ENCODE measurements around a stretch of chr4.

DNA sequence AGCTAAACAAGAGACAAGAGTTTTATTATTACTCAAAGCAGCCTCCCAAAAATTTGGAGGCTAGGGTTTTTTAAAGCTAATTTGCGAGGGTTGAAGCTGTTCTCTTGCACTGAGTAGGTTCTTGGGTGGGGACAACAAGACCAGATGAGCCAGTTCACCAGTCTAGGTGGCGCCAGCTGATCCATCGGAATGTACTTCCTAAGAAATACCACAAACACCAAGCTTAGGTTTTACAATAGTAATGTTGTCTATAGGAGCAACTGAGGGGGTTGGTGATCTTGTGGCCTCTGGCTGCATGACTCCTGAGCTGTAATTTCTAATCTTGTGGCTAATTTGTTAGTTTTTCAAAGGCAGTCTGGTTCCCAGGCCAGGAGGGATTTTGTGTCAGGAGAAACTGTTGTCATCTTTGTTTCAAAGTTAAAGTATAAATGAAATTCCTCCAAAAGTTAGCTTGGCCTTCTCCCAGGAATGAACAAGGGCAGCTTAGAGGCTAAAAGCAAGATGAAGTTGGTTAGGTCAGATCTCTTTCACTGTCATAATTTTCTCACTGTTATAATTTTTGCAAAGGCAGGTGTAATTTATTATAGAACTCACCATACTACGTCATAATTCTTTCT lies 130.6 kb downstream of the SLC7A11 start:
- PRO-cap, result no peak
- RAMPAGE, long total RNA, result no peak

- PRO-cap, result no peak
- RAMPAGE, long total RNA, result no peak
These were observed 75.8 kb upstream of the NOCT start for GRCh38 chr4:138939739-138940179.

- PRO-cap, result no peak
- RAMPAGE, long total RNA, result no peak
These were observed 61.4 kb upstream of the NOCT start for GRCh38 chr4:138954114-138954552.

DNA sequence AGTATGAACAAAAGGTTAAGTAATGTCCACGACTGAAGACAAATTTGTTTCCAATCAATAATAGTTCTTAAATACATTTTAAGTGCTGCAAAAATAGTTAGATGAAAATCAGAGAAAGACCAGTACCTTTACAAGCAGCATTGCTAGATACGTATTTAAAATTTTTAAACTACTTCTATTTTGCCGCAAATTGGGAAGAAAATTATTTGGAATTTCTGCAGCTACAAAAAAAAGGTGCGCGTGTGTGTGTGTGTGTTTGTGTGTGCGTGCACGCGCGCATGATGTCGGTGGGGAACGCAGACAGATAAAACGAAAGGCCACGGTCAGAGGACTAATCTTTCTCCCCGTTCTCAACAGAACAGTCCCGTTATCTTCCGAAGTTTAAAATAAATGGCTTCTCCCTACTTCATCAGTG lies 1.7 kb downstream of the MGARP start:
- PRO-cap, result no peak
- RAMPAGE, long total RNA, result no peak

DNA sequence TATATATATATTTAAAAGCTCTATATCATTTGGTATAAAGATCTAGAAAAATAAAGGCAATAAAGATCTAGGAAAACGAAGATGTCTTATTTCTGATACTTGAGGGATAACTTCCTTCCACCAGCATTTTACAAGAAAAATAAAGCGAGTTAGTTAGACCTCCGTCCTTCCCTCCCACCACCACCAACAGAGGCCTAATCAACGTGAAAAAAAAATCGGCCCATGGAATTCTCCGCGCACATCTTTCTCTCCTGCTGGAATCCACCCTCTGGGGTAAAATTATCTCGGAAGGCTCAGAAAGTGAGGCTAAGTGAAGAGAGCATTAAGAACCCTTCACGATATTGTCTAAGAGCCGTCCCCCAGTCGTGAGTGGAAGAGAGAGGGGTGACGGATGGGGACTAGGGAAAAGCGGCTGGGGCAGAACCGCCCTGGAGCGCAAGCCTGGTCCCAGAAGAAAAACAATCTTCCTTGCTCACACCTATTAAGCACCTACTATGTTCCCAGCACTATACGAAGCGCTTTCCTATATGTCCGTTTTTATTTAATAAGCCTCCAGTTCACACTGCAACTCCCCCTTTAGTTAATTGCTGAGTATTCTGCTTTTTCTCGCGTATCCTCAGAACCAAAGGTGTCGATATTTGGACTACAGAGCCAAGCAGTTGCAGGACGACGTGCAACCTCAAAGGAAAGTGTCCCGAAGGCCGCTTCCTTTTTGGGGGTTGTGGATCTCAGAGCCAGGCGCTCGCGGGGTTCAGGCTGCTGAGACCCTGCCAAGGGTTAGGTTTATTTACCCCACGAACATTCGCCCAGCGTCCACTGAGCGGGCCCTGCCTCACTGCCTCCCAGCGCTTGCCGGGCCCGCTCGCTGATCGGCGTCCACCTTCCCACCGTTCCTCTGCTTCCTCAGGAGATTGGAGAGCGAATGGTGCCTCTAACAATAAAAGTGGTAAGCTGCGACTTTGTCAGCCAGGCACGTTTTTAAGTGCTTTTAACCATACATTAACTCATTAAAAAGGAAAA lies 956 bp downstream of the MGARP start:
- PRO-cap, result no peak
- RAMPAGE, long total RNA, result no peak

DNA sequence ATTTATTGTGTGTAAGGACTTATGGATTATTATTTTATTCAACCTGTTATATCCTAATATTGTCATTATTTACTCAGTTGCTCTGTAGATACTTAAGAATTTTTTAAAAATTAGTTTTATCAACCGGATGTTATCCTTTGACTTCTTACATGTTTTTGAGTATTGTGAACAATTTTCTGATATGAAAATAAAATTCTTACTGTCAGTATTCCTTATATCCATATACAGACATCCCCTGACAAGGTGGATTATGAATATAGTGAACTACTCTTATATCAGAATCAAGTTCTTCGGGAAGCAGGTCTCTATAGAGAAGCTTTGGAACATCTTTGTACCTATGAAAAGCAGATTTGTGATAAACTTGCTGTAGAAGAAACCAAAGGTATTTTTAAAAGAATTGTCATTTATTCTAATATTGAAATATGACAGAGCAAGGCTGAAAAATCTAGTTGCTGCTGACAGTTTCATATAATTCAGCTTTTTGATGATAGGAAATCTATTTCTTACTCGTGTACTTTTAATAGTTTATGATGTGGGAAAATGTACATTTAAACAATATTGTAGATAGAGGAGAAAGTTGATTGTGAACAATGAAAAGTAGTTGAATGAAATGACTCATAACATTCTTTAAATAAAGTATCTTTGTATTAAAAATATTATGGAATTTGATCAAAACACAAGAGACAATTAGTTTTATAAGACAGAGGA lies 41.8 kb upstream of the NDUFC1 start:
- PRO-cap, result no peak
- RAMPAGE, long total RNA, result no peak

GRCh38 chr4:139552354-139553463 lies 3.3 kb downstream of the SETD7 start:
- PRO-cap, result no peak
- RAMPAGE, long total RNA, result no peak

DNA sequence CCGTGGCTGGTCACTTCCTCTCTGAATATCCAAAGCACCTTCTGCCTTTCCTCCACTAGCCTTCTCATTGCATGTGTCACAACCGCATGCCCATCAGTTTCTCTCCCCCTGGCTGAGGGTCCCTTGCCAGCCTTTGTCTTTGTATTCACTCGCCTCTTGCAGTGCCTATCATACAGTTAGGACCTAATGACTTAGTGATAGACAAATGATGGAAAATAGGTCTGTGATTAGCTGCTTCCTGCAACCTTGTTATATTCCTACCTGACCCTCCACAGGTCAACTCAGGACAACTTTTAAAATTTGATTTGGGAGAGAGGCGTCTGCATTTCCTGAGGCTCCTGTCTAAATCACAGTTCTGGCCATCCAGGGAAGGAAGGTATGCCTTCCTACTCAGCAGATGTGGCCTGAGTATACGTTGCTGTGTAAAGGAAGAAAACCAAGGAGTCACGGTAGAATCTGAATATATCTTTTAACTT lies 92.3 kb downstream of the MGST2 start:
- PRO-cap, result no peak
- RAMPAGE, long total RNA, result no peak

DNA sequence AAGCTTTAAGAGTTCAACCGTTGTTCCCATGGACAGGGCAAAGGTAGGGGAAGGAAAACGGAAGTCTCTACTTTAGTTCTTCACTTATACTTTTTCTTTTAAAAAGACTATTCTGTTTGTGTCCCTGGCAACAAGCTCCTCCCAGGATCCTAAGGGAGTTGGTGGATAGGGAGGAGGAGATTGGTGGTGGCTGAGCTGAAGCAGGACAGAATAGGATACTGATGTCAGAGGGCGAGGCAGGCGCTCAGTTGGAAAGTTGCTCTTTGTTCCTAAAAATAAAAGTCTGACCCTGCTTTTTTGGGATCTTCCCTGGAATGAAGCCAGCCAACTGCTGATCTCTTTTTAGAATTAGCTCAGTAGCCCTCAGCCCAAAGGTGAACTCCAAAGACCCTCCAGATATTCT lies 104.7 kb downstream of the MGST2 start:
- PRO-cap, result unidirectional peak, plus-strand start at position 221 of the sequence
- RAMPAGE, long total RNA, result no peak

- PRO-cap, result unidirectional peak, plus-strand start at chr4:139976203
- RAMPAGE, long total RNA, result no peak
These were observed 178.0 kb downstream of the MAML3 start for GRCh38 chr4:139975804-139976489.

- PRO-cap, result no peak
- RAMPAGE, long total RNA, result no peak
These were observed 168.1 kb downstream of the MAML3 start for GRCh38 chr4:139986000-139986247.

DNA sequence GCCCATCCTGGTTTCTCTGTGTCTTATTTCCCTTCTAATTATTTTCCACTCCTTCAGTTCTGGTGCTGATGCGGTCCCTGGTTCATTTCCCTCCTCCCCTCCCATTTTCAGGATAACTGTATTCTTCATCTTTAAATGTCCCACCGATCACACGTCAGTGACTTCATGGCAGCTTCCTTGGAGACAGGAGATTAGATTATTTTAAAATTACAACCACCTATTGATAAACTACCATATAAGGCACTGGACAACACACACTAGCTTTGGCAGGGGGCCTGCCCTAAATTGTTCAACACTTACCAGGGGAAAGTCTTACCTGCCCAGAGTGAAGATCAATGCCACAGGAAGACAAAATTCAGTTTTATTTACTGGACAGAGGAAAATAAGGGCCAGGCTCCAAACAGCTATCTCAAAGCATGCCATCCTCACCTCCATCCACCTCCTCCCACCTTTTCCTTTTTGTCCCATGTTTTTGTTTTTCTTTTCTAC lies 123.9 kb downstream of the MAML3 start:
- PRO-cap, result no peak
- RAMPAGE, long total RNA, result no peak

GRCh38 chr4:140085008-140086104 lies 68.6 kb downstream of the MAML3 start:
- PRO-cap, result no peak
- RAMPAGE, long total RNA, result no peak

DNA sequence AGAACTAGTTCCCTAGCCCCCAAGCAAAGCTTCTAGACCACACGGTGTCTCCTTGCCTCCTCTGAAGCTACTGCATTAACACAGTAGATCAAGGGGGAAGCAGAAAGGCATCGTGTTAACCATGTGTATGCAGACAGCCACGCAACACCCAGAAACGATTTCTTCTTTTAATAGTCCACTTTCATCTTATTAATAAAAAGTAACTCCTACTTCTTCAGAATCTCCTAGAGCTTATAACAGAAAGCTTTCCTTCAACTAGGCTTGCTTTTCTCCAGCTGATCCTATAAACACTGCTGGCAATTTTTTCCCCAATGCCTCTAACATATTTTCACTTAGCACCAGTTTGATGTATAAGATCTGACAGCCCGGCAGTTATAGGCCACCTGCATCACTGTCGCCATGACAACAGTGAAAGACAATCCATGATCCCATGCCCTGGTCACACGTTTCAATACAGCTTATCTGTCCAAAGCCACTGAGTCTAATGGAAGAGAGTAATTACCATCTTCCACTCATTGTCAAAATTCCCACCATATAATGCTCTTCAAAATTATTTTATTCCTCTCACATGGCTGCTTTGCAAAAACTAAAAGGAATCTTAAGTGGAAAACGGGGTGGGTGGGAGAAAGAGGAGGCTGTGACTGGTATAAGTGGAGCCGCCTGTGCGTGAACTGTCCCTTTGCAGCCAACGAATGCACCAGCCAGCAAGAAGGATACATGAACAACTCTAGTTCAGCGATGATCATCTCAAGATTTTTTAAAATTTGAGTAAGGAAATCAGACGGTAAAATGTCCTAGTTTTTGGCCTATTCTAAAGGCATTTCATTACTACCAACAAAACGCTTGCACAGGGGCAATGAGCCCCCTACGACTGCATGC lies 44.3 kb downstream of the MAML3 start:
- PRO-cap, result no peak
- RAMPAGE, long total RNA, result no peak

- PRO-cap, result no peak
- RAMPAGE, long total RNA, result no peak
These were observed 29.8 kb downstream of the MAML3 start for GRCh38 chr4:140124107-140124580.

- PRO-cap, result bidirectional peak, plus-strand start at chr4:140150929, minus-strand start at chr4:140150844; bidirectional peak, plus-strand start at chr4:140151229, minus-strand start at chr4:140151155
- RAMPAGE, long total RNA, result no peak
These were observed 3.1 kb downstream of the MAML3 start for GRCh38 chr4:140150644-140151431.

DNA sequence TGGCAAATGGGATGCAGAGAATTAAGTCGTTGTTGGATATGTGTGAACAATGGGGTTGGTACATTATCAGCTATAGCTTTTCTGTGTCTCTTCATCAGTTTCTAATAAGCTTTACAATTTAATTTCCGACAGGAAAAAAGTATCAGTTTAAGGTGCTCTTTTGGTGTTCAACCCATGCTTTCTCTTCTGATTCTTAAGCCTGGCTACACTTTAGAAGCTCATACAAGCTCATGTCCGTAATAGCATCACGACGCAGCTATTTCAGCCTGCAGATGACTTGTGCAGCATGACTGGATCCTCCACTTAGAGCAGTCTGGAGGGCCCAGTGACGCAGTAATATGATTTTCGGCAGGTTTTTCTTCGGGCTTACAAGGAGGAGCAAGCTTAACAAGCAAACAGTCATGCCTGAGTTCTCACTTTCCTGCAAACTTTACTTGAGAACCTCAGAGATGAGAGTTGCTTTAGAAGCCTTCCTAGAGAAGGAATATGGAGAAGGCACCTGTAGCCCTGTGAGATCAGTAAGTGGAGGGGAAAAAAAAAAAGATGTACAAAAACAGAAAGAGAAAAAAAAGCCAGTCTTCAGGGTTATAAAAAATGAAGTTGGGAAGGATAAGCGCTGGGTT lies 85.3 kb upstream of the MAML3 start:
- PRO-cap, result no peak
- RAMPAGE, long total RNA, result no peak

GRCh38 chr4:140642462-140642810 lies 73.7 kb upstream of the UCP1 start:
- PRO-cap, result no peak
- RAMPAGE, long total RNA, result no peak

- PRO-cap, result no peak
- RAMPAGE, long total RNA, result no peak
These were observed 77.3 kb downstream of the TBC1D9 start for GRCh38 chr4:140678802-140679444.

- PRO-cap, result no peak
- RAMPAGE, long total RNA, result no peak
These were observed 521 bp downstream of the TBC1D9 start for GRCh38 chr4:140755543-140756185.